Bronchial epithelial cell (primary cell): ENCODE measurements around a stretch of chr17.

GRCh38 chr17:76736896-76737222, 272 bp downstream of the SRSF2 start:
- RRBS, 2 experiments: no CpG with 5 or more reads among the region's 42 CpGs

GRCh38 chr17:76740248-76740787, 2.4 kb downstream of the MFSD11 start:
- RRBS, 2 experiments: no CpG with 5 or more reads among the region's 4 CpGs

- RRBS, 2 experiments: no CpG with 5 or more reads among the region's 3 CpGs
Observed at GRCh38 chr17:77169616-77170110, 28.9 kb downstream of the SEC14L1 start.

- RRBS, 2 experiments: no CpG with 5 or more reads among the region's 30 CpGs
Observed at GRCh38 chr17:77215139-77216062, 65.9 kb upstream of the SEPTIN9 start.

DNA sequence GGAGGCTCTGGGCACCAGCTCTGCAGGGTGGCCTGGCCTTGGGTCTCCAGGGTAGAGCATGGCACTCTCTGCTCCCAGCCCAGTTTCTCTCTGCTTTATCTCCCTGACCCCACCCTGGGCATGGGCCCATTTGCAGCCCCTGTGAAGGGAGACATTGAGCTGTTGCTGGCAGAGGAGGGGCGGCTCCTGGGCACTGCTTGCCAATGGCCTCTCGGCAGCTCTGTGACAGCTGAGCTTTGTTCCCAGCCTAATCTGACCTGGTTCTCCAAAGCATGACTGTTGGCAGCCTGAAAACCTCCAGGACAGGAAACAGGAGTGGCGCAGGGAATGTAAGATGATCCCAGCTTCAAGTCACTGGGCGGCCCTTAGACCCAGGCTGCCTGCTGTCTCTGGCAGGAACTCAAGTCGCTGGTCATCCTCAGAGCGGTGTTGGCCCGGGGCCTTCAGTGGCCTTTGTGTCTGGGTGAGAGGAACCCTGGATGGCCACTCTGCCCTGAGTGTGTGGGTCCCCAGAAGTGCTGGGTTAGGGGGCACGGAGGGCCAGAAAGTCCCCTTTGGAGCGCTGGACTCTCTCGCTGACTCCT, 6.3 kb downstream of the SEPTIN9 start:
- RRBS, 2 experiments: no CpG with 5 or more reads among the region's 10 CpGs

DNA sequence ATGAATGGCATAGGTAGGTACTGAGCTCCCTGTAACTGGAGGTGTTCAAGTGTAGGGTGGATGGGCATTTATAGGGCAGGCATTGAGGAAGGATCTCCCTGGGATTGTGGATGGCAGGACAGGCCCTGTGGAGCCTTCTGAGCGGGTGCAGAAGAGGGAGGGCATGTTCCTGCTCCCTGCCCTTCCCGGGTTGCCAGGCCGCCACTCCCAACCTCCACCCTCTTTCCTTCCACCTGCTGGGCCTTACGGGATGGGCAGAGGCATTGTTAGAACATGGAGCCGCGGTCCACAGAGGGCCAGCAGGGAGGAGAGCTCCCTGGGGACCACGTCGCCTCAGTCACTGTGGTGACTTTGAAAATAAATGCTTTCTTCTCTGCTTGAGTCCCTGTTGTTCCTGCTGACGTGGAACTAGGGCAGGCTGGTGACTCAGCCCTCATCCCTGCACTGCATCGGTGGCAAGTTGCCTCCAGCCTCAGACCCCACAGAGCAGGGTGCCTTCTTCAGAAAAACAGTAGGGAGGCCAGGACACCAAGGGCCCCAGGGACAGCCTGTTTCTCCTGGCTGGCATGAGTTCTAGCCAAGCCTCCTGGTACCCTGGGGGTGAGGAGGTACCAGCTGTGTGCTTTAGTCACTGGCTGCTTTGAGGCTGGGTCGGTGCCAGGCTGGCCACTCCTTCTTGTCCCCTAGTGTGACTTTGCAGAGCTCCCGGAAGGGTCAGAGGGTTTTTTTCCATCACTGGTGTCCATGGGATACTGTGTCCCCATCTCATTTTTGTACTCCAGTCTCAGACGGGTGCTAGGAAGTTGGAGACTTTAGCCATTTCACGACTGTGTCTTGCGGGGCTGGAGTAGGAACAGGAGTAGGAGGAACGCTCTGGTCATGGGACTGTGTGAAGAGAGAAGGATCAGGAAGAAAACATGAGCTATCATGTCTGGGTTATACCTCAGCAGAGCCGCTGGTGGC, 84.5 kb downstream of the SEPTIN9 start:
- RRBS, 2 experiments: no CpG with 5 or more reads among the region's 17 CpGs

- RRBS, 2 experiments: 13% methylated on average over 3 of the region's 9 CpGs; no CpG with 5 or more reads in 1 of the 2 experiments
Observed at GRCh38 chr17:77366455-77367300, 85.4 kb downstream of the SEPTIN9 start.

DNA sequence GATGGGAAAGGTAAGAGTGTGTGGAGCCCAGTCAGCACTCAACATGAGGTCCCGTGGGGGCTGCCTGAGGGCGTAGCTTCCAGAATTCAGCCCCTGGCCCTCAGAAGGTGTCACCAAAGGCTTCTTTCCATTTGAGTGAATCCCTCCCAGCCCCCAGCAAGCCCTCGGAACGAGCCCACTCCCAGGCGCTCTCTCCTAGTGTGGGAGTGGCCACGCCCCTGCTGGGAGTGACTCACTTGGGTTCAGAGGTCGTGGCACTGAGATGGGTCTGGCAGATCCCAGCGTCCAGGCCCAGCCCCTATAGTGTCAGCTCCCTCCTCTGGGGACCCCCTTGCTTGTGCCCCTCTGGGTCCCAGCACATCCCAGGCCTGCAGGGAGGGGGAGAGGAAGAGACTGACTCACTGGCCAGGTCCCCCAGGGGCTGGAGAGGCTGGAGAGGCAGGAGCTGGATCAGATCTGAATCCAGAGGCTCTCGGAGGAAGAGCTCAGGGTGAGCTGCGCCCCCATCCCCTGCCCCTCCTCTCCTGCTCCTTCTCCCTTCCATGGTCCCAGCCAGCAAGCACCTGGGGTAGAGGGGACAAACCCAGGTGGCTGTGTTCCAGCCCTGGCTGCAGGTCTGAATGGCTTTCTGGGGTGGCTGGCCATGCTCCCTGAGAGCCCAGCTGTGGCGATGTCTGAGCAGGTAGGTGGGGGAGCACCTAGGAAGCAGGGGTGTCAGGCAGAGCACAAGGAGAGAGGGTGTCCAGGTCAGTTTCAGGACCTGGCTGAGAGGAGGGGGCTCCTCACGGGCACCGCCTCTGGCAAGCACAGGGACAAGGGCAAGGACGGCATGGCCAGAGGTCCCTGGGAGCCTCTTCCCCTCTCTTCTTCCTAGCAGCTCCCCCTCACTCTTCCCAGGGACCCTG, 169.2 kb downstream of the SEPTIN9 start:
- RRBS, 2 experiments: no CpG with 5 or more reads among the region's 14 CpGs

- RRBS, 2 experiments: 37 to 56% methylated on average over 6 of the region's 16 CpGs
Observed at GRCh38 chr17:77458269-77458899, 177.1 kb downstream of the SEPTIN9 start.

GRCh38 chr17:77461217-77461857, 180.0 kb downstream of the SEPTIN9 start:
- RRBS, 2 experiments: no CpG with 5 or more reads among the region's 12 CpGs

GRCh38 chr17:77473718-77474226, 192.5 kb downstream of the SEPTIN9 start:
- RRBS, 2 experiments: no CpG with 5 or more reads among the region's 4 CpGs

- RRBS, 2 experiments: no CpG with 5 or more reads among the region's 12 CpGs
Observed at GRCh38 chr17:77555178-77555499, 273.8 kb downstream of the SEPTIN9 start.

- RRBS, 2 experiments: no CpG with 5 or more reads among the region's 20 CpGs
Observed at GRCh38 chr17:77572014-77572691, 290.9 kb downstream of the SEPTIN9 start.

DNA sequence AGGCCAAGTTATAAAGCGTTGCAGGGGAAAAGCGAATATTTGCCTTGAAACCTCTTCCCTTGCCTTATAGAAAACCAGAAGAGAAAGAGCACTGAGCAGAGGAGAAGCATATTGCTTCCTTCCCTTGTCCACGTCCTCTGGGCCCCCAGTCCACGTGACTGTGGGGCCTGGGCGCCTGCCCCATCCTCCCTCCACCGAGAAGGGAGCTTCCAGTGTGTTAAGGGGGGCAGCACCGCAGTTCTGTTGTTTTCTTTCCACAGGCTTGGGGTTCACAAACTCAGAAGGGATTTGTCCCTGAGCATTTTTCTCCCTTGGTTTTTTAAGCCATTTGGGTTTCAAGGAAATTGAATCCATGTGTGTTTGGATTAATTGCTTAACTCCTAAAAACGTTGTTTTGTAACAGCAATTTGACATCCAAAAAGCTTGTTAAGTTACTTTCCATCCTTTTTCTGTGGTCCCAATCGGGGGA, 329.7 kb downstream of the SEPTIN9 start:
- RRBS, 2 experiments: no CpG with 5 or more reads among the region's 9 CpGs

DNA sequence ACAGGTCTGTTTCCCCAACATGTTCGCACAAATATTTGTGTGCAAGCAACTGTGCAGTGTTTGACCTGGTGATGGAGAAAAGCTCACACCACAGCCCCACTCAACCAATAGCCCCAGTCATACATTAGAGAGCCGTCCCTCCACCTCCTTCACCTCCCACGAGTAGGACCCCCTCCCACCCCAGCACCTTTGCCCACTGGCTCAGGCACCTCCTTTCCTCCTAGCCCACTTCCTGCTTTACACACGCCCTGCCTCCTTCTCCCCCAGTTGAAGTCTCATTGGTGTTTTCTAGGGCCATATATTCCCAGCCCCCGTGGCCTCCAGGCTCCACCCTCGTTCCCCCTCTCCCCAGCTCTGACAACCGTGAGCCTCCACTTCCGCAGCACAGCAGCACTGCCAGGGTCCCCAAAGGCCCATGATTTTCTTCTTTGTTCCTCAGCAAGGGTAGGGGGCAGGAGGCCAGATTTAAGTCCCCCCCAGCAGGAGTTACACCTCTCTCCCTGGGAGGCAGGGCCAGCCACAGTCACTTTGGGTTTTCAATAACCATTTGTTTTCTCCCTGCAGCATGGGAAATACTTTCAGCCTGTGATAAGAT, 336.9 kb downstream of the SEPTIN9 start:
- RRBS, 2 experiments: no CpG with 5 or more reads among the region's 8 CpGs

DNA sequence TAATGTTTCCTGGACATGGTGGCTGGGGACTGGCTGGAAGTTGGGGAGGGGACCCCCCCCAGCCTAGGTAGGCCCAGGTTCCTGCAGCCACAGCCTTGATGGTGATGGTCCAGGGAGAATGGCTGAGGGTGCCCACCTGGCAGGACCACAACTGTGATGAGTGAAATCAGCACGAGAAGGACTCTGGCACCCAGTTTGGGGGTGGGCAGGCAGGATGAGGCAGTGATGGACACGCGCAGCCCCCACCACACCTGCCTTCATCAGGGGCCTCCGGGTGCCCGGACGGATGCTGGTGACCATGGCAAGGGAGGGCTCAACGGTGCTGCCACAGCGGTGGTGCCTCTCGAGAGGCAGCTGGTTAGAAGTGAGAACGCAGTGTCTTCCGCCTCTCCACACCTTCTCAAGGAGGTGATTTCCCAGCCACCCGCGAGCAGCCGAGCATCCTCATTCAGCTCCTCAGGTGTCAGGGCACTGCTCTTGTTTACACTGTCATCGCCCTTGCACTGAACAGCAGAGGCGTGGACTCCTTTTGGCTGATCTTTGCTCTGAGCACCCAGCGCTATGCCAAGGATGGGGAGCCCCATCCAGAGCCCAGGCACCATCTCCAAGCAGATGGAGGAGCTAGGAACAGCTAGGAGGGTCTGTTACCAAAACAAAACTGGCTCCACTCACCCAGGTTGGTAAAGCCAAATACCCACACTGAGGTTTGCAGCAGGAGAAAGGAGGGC, 174.5 kb upstream of the TNRC6C start:
- RRBS, 2 experiments: no CpG with 5 or more reads among the region's 17 CpGs

GRCh38 chr17:77790226-77791050, 168.1 kb upstream of the TNRC6C start:
- RRBS, 2 experiments: no CpG with 5 or more reads among the region's 12 CpGs

DNA sequence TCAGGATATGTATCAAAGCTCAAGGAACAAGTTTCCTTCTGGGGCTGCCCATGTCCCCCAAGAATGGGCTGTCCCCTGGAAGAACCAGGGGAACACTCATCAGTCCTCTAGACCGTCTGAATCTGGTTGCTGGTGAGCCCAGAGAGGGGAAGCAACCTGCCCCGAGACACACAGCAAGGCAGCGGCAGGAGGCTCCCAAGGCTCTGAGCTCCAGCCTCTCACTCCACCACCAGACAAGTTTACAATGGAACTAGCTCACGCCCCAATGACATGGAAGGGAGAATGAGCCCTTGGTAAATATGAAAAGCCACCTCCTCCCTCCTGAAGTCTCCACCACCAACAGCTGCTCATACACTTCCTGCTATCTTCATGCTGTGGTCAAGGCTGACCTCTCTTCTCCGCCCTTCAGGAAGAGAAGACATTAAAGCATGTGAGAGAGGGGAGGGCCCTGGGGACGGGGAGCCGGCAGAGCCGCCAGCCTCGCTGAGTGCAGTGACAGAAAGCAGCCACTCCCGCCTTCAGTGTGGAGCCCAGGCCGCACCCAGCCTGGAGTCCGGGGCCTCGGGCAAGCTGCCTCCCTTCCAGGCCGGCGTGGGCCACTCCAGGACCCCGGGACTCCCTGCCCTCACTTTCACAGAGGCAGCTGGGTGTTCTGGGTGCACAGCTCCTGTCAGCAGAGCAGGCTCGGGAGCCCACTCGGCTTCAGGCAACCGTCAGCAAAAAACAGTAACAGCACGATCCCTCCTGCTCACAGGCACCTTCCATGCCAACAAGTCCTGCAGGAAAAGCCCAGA, 94.8 kb upstream of the TNRC6C start:
- RRBS, 2 experiments: 5 to 45% methylated on average over 5 of the region's 20 CpGs

GRCh38 chr17:77879495-77879845, 79.0 kb upstream of the TNRC6C start:
- RRBS, 2 experiments: no CpG with 5 or more reads among the region's 6 CpGs

DNA sequence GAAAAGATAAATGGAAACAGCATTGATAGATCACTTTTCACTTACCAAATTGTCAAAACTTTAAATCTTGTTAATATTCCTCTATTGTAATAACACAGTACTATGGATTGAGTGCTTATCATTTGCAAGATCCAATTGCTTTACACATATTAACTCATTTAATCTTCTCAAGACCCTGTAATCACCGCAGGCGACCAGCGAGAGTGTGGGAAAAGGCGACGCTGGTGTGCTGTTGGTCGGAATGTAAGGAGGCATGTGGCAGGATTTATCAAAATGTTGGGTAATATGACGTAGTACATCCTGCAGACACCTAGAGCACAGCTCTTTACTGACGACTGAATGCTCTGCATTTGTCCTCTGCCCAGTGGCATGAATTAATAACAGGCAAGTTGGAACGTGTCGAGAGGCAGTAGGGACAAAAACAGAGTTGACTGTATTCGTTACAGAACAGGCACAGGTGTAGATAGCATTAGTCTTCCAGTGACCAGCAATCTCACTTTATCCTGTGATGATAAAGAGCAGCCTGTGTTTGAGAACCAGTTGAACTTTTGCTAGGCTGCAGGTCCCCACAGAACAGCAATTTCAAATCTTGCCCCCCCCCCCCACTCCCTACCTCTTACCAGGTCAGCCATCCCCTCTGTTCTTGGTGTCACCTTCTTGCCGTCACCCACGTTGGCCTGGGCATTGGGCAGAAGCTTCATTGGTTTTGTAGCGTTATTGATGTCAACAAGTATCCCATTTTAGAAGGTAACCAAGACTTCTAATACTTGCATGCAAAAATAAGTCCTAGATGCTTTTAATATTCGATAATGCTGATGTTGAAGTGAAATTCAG, 80.4 kb downstream of the TNRC6C start:
- RRBS, 2 experiments: no CpG with 5 or more reads among the region's 15 CpGs